Gastrocnemius medialis (tissue), 3 donors: ENCODE results near the gene KYNU.

- PRO-cap = no peak
- RAMPAGE, long total RNA, 3 experiments = no peak in any of the 3 experiments
Measured at GRCh38 chr2:136131432-136132013, 13.6 kb upstream of the CXCR4 start.

DNA sequence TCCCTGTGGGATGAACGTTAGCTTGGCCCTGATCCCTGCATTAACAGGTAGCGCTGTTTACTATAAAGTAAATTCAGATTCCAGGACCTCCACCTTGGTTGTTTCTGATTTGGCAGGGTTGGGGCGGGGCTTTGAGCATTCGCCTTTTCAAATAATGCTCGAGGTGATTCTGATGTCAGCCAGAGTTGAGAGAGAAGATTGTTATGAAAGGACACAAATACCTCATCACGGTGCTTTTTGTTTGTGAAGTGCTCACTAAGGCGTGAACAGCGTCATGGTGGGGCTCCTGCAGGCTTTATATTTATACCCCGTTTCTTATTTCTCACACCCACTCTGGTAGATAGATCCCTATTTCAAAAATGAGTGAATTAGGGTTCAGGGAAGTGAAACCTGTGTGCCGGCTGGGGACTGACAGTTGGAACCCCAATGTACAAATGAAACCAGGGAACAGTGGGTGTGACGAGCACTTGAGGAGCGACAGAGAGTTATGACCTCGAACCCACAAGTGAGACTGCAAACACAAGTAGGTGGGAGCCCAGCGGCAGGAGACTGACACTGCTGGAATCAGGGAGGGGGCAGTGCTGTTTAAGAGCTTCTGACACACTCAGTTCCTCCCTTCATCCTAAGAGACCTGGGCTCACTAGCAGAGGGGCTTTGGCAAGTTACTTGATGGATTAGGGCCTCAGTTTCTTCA lies 14.2 kb upstream of the CXCR4 start:
- PRO-cap = no peak
- RAMPAGE, long total RNA, 3 experiments = no peak in any of the 3 experiments

- PRO-cap = no peak
- RAMPAGE, long total RNA, 3 experiments = no peak in any of the 3 experiments
Measured at GRCh38 chr2:136212707-136213662, 95.0 kb upstream of the CXCR4 start.

DNA sequence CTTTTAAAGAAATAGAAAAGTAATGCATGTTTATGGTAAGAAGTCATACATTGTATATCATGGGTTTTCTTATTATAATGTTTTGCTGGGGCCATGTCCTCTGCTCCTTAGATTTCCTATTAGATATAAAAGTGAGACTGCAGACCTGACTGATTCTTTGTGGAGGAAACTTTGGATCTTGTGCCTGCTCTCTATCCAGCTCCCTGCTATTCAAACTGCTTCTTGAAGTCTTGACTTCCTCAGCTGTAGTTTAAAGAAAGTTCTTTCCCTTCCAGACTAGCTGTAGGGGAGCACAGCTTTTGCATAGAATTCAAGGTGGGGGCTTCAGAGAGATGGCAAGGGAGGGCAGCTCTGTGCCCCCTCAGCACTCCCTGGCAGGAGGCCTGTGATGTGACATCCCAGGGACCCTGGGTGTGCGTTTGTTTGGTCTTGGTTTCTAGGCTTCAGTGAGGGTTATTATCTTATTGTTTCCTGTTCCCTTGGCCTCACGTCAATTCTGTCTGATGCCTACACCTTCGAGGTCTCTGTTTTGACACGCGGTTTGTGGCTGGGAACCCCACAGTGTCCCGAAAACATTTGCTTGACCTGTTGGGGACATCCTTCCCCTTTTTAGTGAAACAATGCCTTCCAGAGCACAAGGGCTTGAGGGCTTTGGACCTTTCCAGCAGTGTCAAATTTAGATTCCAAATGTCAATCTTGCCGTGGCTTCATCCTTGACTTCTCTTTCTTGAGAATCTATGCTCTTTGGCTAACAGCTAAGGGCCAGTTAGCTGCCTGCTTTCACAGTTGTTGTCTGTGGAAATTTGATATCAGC lies 107.9 kb upstream of the CXCR4 start:
- PRO-cap = no peak
- RAMPAGE, long total RNA, 3 experiments = no peak in any of the 3 experiments

DNA sequence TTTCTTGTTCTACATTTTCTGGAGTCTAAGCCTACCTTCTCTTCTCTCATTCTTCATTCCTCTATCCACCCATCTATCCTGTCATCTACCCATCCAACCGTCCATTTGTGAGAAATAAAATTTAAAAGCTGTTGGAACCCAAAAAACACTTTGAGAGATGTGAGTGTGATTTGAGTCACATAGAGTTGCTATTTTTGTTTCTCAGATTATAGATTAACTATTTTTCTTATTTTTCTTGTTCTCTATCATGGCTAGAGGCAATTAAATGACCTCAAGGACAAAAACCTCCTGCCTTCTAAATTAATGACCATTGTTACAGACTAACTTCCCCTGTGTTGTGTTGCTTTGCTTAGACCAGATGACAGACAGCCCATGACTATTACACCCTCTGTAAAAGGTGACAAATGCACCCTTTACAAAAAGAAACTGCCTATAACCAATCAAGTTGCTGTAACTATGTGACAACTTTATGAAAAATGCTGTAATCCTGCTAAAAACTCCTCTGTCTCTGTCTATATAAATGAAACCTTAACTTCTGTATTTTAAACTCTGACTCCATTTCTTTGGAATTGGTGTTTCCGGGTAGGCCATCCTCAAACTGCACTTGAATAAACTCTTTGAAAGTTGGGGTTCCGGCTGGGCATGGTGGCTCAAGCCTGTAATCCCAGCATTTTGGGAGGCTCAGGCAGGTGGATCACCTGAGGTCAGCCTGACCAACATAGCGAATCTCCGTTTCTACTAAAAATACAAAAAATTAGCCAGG lies 208.0 kb upstream of the CXCR4 start:
- PRO-cap = no peak
- RAMPAGE, long total RNA, 3 experiments = no peak in any of the 3 experiments

GRCh38 chr2:138028572-138028919 lies 64.3 kb downstream of the HNMT start:
- PRO-cap = no peak
- RAMPAGE, long total RNA, 3 experiments = no peak in any of the 3 experiments

- PRO-cap = no peak
- RAMPAGE, long total RNA, 3 experiments = no peak in any of the 3 experiments
Measured at GRCh38 chr2:138335057-138335368, 166.6 kb upstream of the SPOPL start.

GRCh38 chr2:138503077-138503744 lies 1.6 kb downstream of the SPOPL start:
- PRO-cap = no peak
- RAMPAGE, long total RNA, 3 experiments = no peak in any of the 3 experiments

DNA sequence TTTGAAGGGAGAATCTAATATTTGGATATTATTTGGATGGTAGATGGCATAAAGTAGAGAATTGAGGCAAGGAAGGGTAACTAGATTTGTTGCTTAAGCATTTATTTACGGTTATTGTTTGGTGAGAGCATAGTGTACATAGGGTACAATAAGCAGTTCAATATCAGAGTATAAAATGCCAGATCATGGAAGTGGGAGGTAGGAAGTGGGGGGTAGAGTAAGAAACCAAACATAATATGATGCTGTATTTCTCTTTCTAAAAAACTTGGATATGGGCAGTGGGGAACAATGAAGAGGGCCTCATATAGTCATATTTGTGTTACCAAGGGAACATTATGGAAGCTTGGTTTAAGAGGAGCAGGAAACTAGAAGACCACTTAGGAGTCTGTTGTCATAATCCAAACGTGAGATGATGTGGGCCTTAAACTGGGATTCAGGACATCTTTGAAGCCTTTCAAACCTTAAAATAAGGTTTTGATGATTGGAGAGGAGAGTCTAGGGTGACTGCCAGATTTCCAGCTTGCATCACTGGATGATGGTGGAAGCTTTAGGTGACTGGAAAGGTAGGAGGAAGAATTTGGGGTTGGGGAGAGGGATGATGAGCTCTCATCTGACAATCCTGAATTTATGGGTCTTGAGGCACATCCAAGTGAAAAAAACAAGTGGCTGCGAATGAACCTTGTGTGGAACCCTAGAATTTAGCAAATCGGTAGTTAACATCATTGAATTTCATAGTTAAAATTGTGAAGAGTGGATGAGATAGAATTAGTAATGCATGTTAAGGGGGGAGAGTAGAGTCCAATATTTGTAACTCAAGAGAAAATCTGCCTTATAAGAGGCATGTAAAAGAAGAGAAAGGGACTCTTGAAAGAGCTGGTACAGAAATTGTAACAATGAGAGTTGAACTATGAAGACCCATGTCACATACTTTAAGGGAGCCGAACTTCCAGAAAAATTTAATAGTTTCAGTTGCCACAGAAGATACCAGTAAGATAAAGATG lies 66.5 kb downstream of the SPOPL start:
- PRO-cap = no peak
- RAMPAGE, long total RNA, 3 experiments = no peak in any of the 3 experiments

DNA sequence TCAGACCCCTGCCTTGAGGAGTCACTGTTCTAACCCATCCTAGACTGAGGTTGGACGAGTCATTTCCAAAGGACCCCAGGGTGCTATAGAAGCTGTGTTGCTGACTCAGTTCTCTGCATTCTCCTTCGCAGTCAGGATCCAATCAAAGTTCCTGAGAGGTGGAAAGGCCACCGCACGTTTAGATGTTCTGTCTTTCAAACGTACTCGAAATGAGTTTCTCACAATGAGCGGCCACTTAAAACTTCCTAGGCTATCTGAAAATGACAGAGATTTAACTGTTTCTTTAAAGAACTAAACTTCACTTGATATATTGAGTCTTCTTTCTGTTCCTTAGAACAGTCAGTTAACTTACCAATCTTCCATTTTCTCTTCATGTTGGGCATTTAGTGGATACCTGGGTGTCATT lies 854.6 kb upstream of the NXPH2 start:
- PRO-cap = no peak
- RAMPAGE, long total RNA, 3 experiments = no peak in any of the 3 experiments

GRCh38 chr2:142462817-142463037 lies 331.9 kb upstream of the LRP1B start:
- PRO-cap = no peak
- RAMPAGE, long total RNA, 3 experiments = no peak in any of the 3 experiments

DNA sequence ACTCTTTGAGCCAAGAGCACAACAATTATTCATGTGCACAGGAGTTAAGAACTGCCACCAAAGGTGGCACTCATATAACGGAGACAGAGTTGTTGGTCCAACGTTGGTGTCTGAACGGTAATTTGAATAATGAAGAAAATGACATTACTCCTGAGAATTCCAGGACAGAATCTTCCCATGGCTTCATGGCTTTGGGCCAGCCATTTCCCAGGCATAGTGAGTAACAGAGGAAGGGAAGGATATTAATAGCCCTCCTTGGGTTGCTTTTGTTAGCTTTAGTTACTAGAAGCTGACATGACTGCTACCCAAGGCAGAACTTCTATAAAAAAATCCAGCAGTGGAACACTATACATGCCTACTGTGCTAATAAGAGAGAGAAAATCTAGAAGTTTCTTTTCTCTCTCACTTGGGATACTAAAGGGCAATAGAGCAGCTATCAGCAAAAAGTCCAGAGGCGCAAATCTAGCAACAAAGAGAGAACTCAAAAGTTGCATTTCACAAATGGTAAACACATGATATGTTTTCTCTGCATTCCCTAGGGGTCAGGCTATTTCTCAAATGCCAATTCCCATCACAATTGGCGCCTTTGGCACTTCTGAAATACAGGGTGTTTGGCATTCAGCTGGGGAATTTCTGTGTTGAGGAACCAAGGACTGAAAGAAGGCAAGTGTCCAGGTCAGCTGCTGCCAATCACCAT lies 160.9 kb upstream of the KYNU start:
- PRO-cap = no peak
- RAMPAGE, long total RNA, 3 experiments = no peak in any of the 3 experiments

GRCh38 chr2:142877289-142877773 lies at the start of gene KYNU:
Gene KYNU, plus strand, starts transcription at chr2:142877664.
- PRO-cap = no peak
- RAMPAGE, long total RNA, 3 experiments = start-site peak on the plus strand in 1 of 3 experiments, at chr2:142877624-142877664 at its widest, 7 reads per replicate

- PRO-cap = unidirectional peak, plus-strand start at chr2:143793798
- RAMPAGE, long total RNA, 3 experiments = no peak in any of the 3 experiments
Measured at GRCh38 chr2:143793657-143793929, 538.7 kb downstream of the GTDC1 start.

GRCh38 chr2:144448366-144449526 lies 71.2 kb downstream of the ZEB2 start:
- PRO-cap = unidirectional peak, minus-strand start at chr2:144449180
- RAMPAGE, long total RNA, 3 experiments = no peak in any of the 3 experiments

DNA sequence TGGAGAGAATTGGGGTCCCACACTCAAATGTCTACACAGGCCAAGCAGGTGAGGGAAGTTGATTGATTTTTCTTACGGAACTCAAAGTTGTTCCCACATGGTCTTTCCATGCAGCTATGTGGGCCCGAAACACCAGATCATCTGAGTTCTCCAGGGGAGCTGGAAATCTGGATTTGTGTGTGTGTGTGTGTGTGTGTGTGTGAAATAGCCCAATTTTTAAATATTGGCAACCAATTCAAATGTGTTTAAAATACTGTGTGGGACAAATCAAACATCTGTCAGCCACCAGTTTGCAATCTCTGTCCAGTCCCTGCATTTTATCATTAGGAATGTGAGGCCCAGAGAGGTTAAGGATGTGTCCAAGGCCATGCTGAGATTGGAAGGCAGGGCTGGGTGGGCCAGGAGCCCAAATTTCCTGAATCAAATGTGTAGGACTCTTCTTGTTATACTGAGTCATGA lies 35.9 kb downstream of the ZEB2 start:
- PRO-cap = no peak
- RAMPAGE, long total RNA, 3 experiments = no peak in any of the 3 experiments

DNA sequence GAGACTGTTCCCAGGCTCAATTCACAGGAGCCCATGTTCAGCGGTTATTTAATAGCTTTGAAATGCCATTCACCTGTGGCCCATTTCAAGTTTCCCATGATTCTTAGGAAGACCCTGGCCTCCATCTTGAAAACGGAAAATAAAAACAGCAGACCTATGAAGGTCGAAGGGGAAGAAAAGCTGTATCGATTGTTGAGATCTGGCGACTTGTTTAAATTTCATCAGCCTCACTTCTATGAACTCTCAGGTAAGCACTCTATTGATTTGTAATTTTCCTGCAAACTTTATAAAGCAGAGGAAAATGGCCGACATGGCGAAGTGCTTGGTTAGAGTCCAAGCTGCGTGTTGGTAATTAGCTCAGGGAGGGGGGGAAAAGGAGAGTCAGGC lies 147.9 kb upstream of the ZEB2 start:
- PRO-cap = no peak
- RAMPAGE, long total RNA, 3 experiments = no peak in any of the 3 experiments

DNA sequence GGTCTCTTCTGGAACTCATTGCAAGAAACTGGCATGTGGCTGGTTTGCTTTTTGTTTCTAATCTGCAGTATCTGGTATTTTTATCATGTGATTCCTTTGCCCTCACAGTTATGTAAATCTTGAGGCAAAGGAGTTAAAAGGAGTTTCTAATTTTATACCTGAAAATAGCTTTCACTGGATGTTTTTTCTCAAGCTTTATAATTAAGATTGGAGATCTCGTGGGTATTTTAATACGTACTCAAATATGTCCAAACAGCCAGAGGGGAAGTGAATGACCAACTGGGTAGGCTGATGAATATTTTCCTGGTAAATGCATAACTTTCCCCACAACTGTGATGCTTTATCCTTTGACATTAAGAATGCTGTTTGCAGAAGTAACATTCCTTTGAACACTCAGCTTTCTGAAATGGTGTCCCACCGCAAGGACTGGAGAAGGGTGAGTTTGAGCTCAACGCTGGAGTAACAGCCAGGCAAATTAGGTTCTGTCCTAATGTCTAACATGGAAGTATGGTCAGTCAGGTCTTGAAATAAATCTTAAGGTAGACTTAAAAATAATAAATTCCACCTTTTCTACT lies 503.0 kb upstream of the ZEB2 start:
- PRO-cap = no peak
- RAMPAGE, long total RNA, 3 experiments = no peak in any of the 3 experiments

- PRO-cap = no peak
- RAMPAGE, long total RNA, 3 experiments = no peak in any of the 3 experiments
Measured at GRCh38 chr2:147293895-147294209, 551.0 kb upstream of the ACVR2A start.

DNA sequence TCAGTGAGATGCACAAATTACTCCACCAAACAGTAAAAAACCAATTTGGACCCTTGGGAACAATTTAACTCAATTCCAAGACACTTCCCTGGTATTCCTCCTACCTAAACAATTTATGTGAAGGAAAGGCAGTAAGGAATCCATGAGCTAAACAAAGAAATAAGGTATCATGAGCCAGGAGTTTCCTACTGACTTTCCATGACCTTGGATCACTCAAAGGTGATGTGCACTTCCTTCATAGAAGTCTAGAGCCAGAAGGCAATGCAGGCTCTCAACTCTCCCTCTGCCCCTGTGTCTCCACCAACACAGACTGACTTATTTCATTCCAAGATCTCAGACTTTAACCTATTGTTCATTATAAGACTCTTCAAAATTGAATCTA lies 230.6 kb upstream of the ACVR2A start:
- PRO-cap = no peak
- RAMPAGE, long total RNA, 3 experiments = no peak in any of the 3 experiments